Jejunum (tissue), 1 donor: Measurements from ENCODE around the gene GRPEL2.

GRCh38 chr5:149272270-149272668 lies 610 bp downstream of the AFAP1L1 start:
- PRO-cap: unidirectional peak, minus-strand start at chr5:149272434

DNA sequence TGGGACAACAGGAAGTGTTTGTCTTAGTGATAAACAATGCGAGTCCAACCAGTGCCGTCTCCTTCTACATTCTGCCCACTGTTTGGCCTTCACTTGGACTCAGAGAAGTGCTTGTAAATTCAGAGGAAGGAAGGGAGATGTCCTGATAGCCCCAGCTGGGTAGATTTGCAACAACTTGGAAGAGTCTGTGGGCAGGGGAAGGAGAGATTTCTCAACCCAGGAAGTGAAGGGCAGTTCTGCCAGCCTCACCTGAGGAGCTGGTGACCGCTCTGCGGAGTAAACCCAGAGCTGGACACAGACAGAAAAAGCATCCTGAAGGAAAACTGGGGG lies 17.8 kb downstream of the AFAP1L1 start:
- PRO-cap: no peak

GRCh38 chr5:149345107-149345776 lies at the start of gene GRPEL2:
TSS of gene GRPEL2 (plus strand) at chr5:149345499.
- PRO-cap: bidirectional peak, plus-strand start at chr5:149345529, minus-strand start at chr5:149345343

DNA sequence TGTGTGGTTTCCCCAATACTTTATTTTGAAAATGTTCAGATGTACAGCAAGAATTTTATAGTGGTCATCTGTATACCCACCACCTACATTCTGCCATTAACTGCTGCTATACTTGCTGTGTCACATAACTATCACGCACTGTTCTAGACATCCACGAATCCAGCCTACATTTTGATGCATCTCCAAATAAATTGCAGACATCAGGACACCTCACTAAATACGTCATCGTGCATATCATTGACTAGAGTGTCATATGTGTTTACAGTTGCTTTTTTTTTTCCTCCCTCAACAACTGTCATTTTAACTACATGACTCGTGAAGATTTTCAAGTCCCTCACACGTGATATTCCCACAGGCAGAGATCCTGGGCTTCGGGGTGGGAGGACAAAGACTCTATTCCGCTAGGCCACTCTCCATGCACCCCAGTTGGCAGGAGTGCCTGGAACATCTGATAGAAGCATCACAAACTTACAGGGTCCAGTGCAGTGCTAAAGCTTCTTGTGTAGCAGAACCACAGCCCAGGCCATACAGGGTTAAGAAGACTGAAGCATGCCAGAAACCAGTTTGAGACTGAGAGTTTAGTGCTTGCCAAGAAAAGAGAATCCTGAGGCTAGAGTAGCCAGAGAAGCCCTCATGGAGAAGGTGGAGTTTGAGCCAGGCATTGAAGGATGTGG lies 1.1 kb downstream of the PCYOX1L start:
- PRO-cap: no peak

- PRO-cap: bidirectional peak, plus-strand start at chr5:149383715, minus-strand start at chr5:149383592
Observed at GRCh38 chr5:149383039-149383864, 4.2 kb upstream of the IL17B start.

- PRO-cap: unidirectional peak, minus-strand start at chr5:149406492
Observed at GRCh38 chr5:149406303-149406537, 27.1 kb upstream of the IL17B start.

DNA sequence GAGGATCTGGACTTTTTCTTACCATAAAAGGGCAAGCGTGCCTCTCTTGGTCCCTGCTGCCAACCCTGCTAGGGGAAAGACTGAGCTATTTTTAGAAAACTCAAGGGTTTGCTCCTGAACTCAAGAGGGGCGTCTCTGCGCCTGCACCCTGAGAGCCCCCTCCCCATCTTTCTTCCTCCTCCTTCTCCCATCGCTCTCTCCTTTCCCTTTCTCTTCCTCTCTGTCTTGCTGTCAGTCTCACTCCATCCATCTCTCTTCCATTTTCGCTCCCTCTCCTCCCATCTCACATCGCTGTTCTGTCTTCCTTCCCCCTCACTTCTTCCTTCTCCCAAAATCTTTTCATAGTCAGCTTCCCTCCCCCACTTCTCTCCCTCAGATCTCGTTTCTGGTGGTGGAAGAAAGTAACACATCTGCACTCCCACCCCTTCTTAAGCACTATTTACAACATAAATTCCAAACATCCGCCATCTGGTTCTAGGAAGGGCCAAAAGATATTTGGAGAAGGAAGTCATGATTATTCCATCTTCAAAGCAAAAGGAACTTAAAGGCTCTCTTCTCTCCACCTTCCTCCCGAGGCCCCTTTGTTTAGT lies 38.2 kb upstream of the IL17B start:
- PRO-cap: no peak

DNA sequence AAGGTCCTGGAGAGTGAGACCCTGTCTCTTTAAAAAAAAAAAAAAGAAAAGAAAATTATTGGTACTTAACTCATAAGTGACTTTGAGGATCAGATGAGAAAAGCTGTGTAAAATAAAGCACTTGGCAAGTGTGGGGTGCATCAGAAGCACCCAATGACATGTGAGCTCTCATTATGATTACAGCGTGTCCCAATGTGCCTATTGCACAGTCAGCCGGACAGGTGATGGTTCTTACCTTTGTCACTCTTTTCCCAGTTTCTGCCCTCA lies 40.4 kb upstream of the IL17B start:
- PRO-cap: no peak

- PRO-cap: no peak
Observed at GRCh38 chr5:149439788-149440370, 60.8 kb upstream of the IL17B start.

DNA sequence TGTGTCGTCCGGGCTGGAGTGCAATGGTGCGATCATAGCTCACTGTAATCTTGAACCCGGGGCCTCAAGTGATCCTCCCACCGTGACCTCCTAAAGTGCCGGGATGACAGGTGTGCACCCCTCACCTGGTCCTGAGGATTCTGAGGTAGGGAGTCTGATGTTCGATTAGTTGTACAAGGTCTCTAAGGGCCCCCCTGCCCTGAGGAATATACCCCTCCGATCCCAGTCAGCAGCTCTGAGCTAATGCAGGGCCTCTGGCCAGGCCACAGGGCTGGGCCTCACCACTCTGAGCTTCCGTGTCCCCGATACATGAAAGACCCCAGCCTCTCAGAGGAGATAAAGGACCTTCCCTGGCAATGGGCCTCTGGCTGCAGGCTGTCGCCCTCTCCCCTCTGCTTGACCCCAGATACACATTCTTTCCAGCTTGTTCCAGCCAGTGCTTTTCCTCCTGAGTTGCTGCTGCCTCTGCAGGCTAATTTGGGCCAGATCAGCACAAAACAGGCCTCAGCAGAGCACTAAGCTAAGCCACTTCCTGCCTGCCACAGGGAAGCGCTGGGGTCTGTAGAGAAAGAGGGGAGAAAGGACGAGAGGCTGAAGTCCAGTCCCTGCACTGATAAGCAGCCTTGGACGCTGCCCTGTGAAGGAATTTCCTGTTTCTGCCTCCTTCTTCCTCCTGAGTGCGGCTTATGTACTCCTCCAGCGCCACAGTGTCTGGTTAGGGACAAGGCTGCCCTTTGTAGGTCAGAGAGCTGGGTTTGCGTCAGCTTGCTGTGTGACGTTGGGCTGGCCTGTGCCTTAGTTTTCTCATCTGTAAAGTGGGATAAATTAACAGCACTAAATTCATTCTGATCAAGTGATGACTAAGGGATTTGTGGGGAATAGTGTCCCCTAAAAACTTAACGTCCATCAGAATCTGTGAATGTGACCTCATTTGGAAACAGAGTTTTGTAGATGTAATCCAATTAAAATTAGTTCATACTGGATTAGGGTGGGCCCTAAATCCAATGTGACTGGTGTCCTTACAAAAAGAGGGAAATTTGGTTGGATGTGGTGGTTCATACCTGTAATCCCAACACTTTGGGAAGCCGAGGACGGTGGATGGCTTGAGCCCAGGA lies 73.1 kb upstream of the IL17B start:
- PRO-cap: bidirectional peak, plus-strand start at position 564 of the sequence, minus-strand start at position 534 of the sequence; bidirectional peak, plus-strand start at position 653 of the sequence, minus-strand start at position 658 of the sequence; bidirectional peak, plus-strand start at position 711 of the sequence, minus-strand start at position 709 of the sequence

GRCh38 chr5:149512923-149513750 lies 38.1 kb downstream of the CSNK1A1 start:
- PRO-cap: no peak

- PRO-cap: no peak
Observed at GRCh38 chr5:149616559-149616854, 35.2 kb downstream of the ARHGEF37 start.

- PRO-cap: no peak
Observed at GRCh38 chr5:149617910-149618426, 36.7 kb downstream of the ARHGEF37 start.

- PRO-cap: no peak
Observed at GRCh38 chr5:149618523-149619455, 37.5 kb downstream of the ARHGEF37 start.

DNA sequence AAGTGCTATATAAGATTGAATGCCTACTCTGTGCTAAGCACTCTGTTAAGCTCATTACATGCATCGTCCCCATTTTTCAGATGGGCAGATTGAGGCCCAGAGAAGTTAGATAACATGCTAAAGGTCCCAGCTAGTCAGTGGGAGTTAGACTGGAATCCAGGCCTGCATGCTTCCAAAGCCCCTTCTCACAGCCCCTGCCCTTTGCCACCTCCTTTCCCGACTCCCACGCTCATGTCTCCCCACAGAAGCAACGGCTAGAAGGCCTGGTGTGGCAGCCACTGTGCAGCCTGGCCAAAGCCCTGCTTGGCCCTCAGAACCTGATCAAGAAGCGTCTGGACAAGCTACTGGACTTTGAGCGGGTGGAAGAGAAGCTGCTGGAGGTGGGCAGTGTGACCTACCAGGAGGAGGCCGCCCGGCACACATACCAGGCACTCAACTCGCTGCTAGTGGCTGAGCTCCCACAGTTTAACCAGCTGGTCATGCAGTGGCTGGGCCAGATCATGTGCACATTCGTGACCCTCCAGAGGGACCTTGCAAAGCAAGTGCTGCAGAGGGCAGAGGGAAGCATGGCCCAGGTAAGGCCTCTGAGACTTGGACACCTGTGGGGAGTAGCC lies 40.3 kb downstream of the ARHGEF37 start:
- PRO-cap: no peak

- PRO-cap: bidirectional peak, plus-strand start at chr5:149676162, minus-strand start at chr5:149676049
Observed at GRCh38 chr5:149675483-149676527, 54.3 kb upstream of the PPARGC1B start.

DNA sequence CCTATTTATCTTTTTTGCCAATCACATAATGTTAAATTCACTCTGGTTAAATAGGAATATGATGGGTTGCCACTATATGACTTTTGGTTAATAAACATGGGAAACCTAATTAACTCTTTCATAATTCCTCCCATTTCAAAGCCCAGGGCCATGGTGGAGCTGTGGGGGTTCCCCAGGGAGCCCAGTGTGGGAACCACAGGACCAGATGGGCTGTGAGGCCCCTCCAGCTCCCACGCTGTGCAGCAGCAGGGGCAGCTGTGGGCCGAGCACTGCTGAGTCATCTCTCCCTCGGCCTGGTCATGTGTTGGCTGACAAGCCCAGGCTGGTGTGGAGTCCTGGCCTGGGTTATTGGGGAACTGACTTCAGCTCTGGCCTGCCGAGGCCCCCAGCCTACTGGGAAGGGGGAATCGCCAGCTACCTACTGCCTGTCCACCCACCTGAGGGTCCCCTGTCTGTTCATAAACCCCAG lies 75.7 kb downstream of the PPARGC1B start:
- PRO-cap: no peak

- PRO-cap: no peak
Observed at GRCh38 chr5:149823181-149823686, 93.1 kb downstream of the PPARGC1B start.

GRCh38 chr5:149957958-149958348 lies 2.6 kb upstream of the SLC26A2 start:
- PRO-cap: no peak

- PRO-cap: no peak
Observed at GRCh38 chr5:150021733-150022578, 21.4 kb downstream of the HMGXB3 start.